ENCODE data around the genes ABCB8, GBX1 and IQCA1L.

- PRO-cap = bidirectional peak, plus-strand start at chr7:151008928, minus-strand start at chr7:151008821
These were observed 15.5 kb downstream of the ATG9B start for GRCh38 chr7:151008506-151009515.

DNA sequence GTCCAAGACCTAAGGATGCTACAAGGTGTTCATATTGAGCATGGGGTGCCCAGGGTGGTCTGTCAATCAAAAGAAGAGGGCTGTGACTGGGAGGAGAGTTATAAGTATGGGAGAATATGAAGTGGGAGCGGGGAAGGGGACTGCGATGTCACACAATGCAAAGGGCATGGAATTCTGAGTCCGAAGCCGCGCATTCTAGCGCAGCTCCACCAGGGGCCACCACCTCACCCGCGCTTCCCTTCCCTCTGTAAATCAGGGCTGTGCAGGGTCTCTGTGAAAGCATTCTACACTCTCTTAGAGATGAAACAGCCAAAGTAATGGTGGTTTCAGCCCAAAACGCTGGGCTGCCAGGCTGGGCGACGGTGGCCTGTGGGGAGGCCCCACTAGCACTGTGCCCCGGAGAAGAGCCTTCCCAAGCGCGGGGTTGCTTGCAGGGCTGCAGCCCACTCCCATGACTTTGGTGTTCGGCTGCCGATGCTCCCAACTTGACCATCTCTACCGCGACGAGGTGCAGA lies 11.4 kb downstream of the ATG9B start:
- PRO-cap = no peak

- PRO-cap = no peak
These were observed 7.7 kb downstream of the ATG9B start for GRCh38 chr7:151016637-151016930.

DNA sequence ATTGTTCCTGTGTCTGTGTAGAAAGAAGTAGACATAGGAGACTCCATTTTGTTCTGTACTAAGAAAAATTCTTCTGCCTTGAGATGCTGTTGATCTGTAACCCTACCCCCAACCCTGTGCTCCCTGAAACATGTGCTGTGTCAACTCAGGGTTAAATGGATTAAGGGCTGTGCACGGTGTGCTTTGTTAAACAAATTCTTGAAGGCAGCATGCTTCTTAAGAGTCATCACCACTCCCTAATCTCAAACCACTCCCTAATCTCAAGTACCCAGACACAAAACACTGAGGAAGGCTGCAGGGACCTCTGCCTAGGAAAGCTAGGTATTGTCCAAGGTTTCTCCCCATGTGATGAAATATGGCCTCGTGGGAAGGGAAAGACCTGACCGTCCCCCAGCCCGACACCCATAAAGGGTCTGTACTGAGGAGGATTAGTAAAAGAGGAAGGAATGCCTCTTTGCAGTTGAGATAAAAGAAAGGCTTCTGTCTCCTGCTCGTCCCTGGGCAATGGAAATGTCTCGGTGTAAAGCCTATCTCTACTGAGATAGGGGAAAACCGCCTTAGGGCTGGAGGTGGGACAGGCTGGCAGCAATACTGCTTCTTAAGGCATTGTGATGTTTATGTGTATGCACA lies 1.1 kb upstream of the ABCB8 start:
- PRO-cap = no peak

DNA sequence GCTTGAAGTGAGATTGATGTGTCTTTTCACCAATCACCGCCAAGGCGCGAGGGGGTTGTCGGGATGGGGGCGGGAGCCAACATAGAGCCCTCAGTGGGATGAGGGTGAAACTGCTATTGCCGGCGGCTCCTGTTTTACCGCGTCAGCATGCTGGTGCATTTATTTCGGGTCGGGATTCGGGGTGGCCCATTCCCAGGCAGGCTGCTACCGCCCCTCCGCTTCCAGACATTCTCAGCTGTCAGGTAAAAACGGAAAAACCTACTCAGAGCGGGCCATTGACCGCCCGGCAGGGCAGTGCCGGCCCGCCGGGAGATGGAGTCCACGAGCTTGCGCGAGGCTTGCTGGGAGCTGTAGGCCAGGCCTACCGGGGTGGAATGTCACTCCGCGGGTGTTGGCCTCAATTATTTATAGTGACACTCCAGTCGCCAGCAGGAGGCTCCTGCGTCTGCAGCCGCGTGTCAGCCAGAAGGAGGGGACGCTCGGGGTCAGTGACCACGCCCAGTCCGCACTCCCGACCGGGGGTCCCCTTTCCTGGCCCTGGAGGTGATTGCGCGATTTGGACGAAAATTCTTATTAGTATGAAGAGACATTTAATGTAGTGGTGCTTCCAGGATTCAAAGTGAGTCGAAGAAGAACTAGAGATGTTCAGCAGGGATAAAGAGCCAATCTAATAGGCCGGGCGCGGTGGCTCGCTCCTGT lies at the start of gene ABCB8:
ABCB8 (plus strand) TSS at position 82 of the 699 bp plus-strand sequence.
- PRO-cap = bidirectional peak, plus-strand start at position 84 of the sequence, minus-strand start outside the sequence; bidirectional peak, plus-strand start at position 404 of the sequence, minus-strand start at position 314 of the sequence

DNA sequence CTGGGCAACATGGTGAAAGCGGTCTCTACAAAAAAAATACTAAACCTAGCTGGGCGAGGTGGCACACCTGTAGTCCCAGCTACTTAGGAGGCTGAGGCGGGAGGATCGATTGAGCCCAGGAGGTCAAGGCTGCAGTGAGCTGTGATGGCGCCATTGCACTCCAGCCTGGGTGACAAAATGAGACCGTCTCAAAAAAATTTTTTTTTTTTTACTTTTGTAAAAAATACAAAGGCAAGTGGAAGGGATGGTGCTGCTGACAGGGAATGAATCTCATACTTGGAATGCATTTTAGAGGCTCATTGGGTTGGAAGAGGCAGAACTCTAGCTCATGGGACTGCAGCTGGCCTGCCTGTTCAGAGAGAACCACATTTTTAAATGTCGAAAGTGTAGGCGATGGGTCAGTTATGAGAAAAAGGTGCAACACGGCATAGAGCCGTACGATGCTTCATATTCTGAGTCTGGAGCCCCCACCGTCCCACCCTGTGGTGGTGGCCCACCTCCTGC lies 21.2 kb downstream of the AGAP3 start:
- PRO-cap = no peak

DNA sequence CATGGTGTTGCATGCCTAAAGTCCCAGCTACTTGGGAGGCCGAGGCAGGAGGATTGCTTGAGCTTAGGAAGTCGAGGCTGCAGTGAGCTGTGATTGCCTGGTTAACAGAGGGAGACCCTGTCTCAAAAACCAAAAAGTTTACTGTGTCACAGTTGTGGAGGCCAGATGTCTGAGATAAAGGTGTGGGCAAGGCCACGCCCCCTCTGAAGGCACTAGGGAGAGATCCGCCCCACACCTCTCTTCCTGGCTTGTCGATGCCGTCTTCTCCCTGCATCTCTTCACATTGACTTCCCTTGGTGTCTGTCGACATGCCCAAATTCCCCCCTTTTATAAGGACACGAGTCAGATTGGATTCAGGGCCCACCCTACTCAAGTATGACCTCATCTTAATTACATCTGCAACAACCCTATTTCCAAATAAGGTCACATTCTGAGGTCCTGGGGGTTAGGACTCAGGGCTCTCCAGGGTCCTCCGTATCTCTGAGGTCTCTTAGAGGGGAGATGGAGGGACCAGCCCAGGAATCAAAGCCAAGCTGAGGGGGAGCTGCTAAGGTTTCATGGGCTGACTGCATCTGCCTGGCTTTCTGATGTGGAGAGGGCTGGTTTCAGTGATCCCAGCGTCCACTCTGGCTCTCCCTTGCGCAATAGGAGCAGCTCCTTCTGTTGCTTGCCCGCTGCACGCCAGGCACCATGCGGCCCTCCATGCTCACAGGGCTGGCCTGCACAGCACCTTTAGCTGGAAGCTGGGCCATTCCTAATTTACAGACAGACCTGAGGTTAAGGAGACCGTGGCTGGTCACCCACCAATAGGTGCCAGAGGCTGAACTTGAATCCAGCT lies 23.2 kb downstream of the AGAP3 start:
- PRO-cap = no peak

DNA sequence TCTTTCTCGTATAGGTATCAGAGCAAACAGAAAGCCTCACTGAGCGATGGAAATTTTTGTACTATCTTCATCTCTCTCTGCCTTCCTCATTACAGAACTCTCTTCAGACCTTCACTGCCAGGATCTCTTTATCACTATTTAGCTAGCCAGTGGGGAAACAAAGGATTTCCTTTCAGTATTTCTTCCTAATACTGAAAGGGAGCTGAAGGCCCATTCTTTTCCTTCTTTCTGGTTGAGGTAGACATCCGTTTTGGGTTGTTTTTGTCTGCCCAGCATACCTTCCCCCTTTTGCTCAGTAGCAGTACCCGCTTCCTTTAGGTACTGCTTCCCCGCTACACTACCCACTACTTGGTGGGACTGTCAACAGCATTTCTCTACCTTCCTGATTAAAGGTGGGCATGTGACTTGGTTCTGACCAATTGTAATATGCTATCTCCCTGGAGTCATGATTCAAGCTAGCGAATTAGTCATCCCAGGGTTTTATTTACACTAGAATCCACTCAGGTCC lies 10.1 kb downstream of the GBX1 start:
- PRO-cap = no peak

DNA sequence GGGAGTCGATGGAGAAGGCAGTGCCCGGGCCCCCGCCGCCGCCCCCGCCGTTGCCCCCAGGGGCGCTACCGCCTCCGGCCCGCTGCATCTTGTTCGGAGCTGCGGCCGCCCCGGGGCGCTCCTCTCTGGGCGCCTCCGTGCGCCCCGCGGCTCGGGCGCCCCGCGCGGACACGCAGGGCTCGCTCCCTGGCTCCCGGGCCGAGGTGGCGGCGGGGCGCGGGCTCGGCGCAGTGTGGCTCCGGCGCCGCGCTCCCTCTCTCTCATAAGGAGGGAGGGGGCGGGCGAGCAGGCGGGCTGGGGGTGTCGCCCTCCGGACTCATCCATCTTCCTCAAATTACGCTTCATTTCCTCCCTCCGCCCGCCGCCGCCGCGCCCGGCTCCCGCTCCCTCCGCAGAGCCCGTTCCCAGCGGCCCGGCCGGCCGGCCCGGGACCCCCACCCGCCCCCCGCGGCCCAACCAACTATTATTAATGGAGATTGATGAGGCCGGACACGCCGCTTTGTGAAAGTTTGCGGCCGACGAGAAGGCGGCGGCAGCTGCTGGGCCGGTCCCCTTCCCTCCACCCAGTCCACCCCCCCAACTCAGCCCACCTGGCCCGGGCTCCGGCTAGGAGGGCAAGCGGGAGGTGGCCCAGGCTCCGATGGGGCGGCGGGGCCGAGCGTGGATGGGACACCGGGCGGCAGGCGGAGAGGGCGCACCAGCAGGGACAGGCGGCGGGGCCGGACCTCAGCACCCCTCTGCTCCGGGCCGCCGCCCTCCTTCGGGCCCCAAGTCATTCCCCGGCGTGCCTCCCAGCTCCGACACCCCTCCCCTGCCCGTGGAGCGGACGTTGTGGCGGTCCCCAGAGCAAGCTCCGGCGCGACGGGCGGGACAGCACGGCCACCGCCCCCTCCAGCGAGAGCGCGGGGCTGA lies at the start of gene GBX1:
GBX1 (minus strand) TSS at position 234 of the 912 bp plus-strand sequence.
- PRO-cap = unidirectional peak, plus-strand start at position 621 of the sequence

DNA sequence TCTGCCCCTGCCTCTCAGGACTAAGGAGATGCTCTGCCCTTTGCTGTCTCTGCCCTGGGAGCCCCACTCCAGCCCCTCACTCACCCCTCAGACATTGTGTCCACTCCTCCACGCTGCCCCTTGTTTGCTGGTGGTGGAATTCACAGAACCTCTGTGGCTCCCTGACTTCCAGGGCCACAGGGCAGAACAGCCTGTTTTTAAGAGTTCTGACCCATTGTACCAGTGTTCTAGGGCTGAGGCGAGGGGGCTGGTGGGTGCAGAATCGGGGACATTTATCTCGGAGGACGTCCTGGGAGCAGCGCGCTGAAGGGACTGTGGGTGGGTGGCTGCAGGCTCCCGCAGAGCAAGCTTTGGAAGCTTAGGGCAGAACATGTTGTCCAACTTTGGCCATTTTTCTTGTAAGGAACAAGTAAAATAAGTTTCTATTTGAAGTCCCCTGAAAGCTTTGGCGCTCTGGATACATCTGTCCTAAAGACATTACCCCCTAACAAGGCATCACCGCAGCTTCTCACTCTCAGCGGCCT lies at the start of gene IQCA1L:
IQCA1L (minus strand) TSS at position 137 of the 524 bp plus-strand sequence.
- PRO-cap = no peak

GRCh38 chr7:151239359-151240628 lies 7.5 kb downstream of the CHPF2 start:
- PRO-cap = no peak

DNA sequence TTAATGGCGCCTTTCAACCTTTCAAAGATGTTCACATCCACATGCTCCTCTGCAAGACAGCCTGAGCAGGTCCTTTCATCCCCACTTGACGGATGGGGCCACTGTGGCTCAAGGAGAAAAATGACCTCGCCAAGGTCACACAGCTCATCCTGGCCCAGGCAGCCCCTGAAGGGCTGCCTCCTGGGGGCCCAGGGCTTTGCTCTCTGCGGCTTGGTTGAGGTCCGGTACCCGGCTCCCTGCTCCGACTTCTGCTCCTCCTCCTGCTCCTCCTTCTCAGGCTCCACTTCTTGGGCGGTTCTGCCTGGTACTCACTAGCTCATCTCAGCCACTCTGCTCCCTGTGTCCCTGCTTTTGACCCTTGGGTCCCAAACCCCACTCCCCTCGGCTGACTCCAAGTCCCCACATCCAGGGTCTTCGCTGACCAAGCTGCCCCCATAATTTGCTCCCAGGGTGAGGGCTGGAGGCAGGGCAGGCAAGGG lies 2.5 kb downstream of the SMARCD3 start:
- PRO-cap = no peak

GRCh38 chr7:151351054-151351668 lies 9.5 kb downstream of the NUB1 start:
- PRO-cap = no peak

DNA sequence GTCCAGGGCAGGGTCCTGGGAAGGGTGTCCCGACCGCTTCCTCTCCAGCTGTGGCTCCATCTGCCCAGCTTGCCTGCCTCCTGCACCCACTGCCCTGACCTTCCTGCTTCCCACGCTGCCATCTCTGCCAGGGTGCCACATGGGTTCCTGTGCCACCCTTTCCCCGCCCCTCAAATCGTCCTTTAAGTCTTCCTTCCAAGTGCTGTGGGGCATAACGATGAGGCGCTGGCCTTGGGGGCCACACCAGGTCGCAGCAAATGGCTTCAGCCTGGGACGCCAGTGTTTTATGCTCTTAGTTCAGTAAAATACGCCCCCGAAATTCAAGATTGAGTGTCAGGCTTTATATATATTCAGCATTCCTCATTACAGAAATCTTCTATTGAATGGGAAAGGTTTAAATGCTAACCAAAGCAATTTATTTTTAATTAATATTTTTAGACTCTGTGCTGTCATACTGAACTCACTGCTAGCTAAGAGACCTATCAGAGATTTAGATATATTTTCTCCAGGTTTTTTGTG lies 32.2 kb downstream of the WDR86 start:
- PRO-cap = no peak

GRCh38 chr7:151425683-151426304 lies 14.1 kb downstream of the CRYGN start:
- PRO-cap = no peak

DNA sequence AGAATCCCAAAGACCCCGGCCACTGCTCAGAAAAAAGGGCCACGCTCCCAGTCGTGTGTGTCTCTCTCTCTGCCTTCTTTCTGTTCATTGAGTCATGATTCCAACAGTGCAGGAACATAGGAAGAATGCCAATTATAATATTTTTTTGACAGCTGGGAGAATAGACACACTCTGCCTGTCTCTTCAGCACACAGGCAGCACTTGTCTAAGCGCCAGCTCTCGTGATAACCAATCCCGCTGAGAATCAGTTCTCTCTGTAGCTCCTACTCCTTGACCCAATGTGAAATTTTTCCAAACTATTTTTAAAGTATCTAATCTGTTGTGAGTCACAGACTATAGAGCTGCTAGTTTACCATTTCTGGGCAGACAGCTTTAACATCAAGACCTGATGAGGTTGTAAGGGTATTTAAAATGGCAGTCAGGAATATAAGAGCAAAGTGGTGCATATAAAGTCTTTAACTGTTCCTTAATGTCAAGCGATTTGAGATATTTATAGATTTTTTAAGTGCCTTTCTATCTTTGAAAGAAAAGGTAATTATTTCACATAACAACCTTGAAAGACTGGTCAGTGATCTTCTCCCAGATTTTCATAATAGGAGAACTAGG lies 145.8 kb upstream of the RHEB start:
- PRO-cap = no peak

DNA sequence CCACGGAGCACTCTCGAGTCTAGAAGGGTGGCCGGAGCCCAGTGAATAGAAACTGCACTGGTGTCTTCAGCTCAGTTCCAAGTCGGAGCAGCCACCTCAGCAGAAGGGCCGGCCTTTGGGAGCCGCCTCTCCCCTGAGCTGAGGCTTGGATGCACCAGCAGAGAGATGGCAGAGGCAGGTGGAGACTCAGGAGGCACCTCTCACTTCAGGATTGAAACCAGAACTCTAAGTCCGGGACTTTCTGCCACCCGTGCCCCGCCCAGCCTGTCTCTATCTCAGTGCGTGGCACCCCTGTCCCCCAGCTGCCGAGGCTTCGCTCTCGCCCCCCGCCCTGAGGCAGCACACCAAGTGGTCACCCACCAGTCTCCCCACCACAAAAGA lies 166.9 kb downstream of the PRKAG2 start:
- PRO-cap = no peak

DNA sequence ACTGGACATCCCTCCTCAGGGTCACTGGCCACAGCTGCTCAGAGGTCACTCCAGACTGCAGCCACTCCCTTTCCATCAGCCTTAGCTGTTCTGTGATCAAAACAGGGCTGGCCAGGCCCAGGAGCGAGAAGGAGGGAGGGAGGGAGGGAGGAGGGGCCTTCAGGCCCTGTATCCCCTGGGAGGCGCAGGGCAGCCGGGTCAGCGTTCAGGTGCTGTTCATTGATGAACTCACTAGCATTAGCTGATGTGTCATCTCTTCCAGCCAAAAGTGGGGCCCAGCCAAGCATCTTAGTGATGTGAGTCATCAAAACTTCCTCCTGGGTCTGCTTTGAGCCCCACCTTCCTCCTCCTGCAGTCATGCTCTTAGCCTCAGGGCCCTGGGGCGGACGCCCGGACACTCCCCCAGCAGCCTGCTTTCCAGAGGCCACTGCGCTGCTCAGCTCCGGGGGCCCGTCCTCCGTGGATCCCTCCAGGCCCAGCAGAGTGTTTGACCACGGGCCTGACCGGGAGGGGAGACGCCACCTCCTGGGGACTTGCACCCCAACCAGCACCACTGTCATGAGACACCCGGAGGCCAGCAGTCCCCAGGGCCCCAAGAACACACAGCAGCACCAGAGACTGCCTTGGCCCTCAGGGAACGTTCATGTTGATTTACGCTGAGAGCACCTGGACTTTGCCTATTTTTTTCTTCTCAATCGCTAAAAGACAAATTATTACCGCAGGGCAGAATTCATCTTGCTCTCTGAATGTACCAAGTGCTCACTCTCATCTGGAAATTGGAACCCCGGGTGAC lies 149.1 kb downstream of the PRKAG2 start:
- PRO-cap = no peak

DNA sequence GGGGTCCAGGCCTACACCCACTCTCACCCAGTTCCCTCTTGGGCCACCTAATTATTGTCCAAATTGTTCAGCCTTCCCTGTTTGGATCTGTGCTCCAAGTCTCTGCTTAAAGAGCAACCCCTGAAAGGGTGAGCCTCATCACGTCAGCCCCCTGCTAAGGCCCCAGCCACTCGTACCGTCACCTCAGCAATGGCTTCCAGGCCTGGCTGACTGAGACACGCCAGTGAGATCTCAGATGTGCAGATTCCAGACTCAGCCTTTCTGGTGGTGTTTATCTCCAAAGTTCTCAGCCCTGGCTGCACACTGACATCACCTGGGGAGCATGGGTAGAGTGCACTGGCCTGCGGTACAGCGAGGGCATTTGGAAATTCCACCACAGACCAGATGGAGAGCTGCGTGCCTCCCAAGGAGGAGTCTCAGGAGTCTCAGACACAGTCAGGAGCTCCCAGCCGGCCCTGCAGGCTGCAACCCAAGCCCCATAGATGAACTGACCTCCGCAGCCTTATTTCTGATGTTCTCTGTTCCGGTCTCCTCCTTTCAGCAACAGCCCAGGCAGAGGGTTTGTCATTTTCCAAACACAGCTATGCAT lies 87.4 kb downstream of the PRKAG2 start:
- PRO-cap = no peak

DNA sequence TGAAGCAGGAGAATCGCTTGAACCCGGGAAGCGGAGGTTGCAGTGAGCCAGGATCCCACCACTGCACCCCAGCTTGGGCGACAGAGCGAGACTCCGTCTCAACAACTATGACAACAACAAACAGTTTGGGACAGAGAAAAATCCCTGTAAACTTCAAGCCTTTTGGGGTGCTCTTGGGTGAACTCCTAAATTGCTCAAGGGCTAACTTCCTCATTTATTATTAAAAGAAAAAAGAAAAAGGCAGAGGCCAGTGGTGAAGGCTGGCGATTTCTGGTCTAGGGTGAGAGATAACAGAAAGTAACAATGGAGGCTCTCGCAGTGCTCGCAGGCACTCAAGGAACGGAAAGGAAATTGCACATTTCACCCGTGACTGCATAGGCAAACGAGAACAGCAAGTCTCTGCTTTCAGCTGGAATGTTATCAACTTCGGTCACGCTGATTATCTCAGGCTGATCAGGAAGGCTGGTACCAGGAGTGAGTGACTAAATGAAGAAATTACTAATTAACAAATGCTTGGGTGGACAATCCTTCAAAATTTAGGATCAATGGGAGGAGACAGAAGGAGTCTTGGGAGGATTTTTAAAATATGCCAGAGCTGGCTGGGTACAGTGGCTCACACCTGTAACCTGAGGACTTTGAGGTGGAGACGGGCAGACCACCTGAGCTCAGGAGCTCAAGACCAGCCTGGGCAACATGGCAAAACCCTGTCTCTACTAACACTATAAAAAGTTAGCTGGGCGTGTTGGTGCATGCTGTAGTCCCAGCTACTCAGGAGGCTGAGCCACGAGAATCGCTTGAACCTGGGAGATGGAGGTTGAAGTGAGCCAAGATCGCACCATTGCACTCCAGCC lies 70.6 kb downstream of the PRKAG2 start:
- PRO-cap = no peak

Measured in mucosa of descending colon (tissue), 1 donor.